Airway epithelial cell (primary cell): ENCODE measurements around the gene HSPA12A.

DNA sequence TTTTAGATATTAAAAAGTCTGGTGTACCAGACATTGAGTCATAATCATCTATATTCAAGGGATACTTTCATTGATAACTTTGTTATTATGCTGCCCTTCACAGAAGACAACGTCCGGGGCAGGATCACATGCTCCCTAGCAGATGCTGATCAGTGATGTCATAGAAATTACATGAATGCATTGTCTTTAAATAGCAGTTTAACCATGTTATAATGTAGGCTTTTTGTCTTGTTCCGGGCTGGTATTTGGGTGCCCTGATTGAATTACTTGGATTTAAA, 54.0 kb downstream of the VWA2 start:
- RAMPAGE, long total RNA, result no peak

- RAMPAGE, long total RNA, result no peak
These were observed 65.0 kb downstream of the VWA2 start for GRCh38 chr10:114303927-114304522.

DNA sequence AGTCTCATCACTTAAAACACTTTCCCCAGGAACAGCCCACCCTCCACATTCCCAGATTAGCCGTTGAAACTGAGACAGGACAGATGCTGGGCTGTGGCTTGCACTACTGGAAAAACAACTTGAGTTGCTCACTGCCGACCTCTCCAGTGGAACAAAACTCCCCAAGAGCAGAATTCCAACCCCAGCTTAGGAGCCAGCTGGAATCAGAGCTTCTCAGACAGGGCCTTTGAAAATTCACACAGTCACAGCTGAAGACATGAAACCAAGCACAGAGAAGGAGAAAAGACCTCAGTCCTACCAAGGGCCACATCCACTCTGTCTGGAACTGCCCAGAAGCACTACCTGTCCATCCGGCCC, 54.4 kb downstream of the AFAP1L2 start:
- RAMPAGE, long total RNA, result no peak

GRCh38 chr10:114507470-114507999, 103.2 kb upstream of the AFAP1L2 start:
- RAMPAGE, long total RNA, result no peak

DNA sequence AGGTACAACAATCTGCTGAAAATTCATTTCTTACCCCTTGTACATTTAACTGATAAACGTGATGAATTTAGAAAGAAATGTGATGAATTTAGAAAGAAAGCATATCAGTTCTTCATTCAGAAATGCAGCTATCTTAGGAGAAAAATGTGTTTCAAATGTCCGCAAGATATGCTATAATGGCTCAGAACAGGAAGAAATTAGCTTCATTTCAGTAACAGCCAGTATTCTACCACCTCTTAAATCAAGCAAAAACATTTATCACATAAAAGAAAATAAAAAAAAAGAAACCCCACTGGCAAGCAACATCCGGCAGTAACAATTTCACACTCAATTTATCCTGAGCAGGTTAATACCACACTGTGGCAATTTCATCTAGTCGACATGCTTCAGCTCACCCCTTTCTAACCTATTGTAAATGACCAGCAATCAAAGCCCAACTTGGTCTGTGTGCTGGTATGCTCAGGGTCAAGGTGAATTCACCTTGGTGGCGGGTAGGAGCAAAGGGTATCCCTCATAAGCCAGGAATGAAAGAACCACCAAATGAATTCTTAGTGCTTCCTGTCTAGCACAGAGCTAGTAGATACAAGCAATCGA, 109.0 kb upstream of the AFAP1L2 start:
- RAMPAGE, long total RNA, result no peak

- RAMPAGE, long total RNA, result no peak
These were observed 119.9 kb downstream of the ABLIM1 start for GRCh38 chr10:114537937-114538886.

DNA sequence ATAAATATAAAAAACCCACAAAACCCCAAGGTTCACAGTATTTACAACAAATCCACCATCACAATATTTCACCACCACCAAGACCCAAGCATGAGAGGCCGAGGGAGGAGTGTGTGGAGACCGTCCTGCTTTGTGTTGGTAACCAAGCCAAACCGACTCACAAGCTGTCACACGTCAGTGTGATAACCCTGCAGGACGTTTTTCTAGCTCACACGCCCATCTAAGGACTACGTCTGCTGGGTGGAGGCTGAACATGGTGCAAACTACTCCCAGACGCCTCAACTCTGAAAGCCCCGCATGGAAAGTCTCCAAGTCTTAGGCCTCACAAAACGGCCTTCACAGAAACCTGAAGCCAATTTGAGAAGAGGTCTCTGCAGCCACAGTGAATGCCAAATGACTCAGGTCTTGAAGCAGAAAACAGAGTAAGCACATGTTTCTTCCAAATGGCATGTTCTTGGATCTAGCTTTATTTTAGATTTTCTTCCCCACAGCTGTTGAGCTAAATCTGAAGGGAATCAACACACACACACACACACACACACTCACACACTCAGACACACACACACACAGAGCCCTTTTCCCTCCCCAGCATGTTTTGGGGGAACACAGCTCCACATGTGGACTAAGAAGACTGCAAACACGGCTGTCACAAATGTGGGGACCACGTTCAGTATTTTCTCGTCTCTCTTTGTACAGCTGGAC, 116.5 kb downstream of the ABLIM1 start:
- RAMPAGE, long total RNA, result no peak

GRCh38 chr10:114681492-114682085, 23.5 kb upstream of the ABLIM1 start:
- RAMPAGE, long total RNA, result no peak

DNA sequence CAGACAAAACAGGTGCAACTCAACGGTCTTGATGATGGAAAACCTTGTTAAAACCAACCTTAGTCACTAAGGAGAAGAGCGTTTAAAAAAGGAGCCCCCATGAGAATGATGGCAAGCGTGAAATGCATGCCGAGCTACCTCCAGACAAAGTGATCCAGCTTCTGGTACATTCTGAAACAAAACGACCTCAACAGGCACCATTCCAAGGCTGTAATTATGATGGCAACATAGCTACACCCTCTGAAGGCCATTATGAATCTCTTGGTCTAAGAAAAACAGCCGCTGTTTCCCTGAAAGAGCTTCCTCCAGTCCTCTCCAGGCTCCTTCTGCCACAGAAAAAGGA, 49.9 kb upstream of the ABLIM1 start:
- RAMPAGE, long total RNA, result no peak

DNA sequence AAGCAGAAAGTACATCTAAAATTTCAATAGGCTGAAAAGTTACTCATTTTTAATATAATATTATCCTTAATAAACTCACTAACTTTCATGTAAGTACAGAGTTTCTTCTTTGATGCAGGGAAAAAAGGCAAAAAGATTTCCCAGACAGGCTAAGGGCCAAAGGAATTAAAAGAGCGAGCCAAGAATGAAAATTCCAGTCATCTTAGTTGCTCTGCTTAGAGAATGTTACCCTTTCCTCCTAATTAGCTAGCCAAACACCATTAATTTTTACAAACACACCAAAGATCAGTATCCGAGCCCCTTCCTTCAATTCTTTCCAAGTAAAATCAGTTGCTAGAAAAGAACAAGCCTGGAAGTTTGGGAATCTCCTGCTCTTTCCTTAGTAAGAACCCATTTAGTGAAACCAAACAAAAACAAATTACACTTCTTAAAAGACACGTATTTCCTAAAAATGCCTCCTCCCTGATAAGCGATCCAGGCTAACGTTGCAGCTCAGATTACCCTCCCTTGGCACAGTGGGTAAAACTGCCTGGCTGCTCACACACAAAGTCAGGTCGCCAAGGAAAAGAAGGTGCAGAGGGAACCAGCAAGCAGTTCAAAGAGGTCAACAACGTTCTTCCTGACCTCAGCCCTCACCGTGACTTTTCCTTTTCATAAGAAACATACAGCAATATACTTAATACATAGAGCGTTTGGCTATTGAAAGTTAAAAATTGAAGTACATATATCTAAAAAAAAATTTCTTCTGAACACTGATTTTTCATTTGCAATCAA, 57.2 kb upstream of the ABLIM1 start:
- RAMPAGE, long total RNA, result no peak

DNA sequence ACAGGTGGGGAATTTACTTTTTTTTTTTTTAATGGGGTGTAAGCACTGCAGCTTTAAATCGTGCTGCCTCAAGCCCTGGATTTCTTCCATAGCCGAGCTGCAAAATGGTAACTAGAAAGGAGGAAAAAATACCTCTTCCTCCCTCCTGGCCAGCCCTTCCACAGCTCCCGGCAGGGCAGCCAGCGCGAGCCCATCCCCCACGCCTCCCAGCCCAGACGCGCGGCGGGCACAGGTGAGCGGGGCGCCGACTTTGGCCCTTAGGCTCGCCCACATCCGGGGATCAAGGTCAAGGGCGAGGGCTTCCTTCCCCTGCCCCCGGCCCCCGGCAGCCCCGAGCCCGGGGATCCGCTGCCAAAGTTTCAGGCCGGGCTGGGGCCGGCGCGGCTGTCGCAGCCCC, 54.0 kb upstream of the FHIP2A start:
- RAMPAGE, long total RNA, result no peak

GRCh38 chr10:116271837-116272488, 1.0 kb downstream of the GFRA1 start:
- RAMPAGE, long total RNA, result no peak

GRCh38 chr10:116274763-116275135, 1.7 kb upstream of the GFRA1 start:
- RAMPAGE, long total RNA, result no peak

DNA sequence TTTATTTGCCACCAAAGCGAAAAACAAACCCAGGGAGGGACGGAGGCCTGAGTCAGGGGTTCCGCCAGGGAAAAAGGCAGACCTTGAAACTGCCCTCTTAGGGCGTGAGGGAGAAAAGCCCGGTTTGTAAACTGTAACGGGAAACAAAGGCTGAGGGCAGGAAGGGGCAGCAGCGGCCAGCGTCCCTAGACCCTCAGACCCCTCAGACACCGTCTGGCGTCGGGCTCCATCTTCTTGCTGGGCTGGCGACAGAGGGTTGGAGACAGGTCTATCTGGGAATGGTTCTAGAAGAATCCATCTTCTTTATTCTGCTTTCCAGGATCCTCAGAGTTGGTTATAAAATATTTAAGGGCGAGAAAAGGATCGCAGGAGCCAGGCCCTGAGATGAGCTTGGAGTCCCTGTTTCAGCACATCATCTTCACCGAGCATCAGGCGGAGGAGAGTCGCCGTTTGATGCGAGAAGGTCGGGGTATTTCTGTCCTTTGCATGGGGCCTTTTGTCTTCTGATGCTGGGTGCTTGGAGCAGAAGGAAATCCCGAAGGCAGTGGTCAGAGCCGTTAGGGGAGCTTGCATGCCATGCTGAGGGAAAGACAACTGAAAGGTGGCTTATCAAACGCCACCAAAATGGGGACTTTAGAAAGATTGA, 503 bp downstream of the CCDC172 start:
- RAMPAGE, long total RNA, result no peak

DNA sequence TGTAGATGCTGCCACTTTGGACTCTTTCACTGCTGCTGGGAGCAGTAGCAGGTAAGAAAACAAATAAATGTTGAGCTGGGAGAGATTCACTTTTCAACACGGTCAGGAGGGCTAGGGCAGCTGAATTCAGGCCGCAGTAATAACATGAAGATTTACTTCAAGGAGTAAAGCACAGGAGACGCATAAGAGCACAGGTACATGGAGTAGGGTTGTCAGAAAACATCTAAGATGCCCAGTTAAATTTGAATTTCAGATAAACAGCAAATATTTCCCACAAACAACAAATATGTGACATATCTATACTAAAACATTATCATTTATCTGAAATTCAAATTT, 325 bp downstream of the PNLIP start:
- RAMPAGE, long total RNA, result no peak

DNA sequence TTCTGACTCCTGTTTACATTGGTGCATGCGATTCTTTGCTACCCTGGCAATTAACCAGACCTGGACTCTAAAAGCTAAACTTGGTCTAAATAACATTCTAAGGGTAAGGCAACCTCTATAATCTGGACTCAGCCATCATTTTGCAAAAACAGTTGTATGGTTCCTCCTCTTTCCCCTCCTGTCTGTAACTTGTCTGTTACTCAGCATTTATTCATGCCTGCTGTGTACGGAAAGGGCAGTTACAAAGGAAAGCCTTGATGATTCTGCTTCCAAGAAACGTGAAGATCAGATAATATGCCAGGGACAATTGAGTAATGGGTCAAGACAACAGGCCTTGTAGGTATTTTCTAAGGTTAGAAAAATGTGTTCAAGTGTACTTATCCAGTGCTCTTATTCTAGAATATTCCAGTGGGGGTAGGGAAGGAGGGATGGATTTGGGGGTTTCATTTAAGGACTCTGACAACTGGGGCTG, 1.8 kb upstream of the C10orf82 start:
- RAMPAGE, long total RNA, result no peak

- RAMPAGE, long total RNA, result no peak
These were observed 28.6 kb upstream of the C10orf82 start for GRCh38 chr10:116698216-116698821.

DNA sequence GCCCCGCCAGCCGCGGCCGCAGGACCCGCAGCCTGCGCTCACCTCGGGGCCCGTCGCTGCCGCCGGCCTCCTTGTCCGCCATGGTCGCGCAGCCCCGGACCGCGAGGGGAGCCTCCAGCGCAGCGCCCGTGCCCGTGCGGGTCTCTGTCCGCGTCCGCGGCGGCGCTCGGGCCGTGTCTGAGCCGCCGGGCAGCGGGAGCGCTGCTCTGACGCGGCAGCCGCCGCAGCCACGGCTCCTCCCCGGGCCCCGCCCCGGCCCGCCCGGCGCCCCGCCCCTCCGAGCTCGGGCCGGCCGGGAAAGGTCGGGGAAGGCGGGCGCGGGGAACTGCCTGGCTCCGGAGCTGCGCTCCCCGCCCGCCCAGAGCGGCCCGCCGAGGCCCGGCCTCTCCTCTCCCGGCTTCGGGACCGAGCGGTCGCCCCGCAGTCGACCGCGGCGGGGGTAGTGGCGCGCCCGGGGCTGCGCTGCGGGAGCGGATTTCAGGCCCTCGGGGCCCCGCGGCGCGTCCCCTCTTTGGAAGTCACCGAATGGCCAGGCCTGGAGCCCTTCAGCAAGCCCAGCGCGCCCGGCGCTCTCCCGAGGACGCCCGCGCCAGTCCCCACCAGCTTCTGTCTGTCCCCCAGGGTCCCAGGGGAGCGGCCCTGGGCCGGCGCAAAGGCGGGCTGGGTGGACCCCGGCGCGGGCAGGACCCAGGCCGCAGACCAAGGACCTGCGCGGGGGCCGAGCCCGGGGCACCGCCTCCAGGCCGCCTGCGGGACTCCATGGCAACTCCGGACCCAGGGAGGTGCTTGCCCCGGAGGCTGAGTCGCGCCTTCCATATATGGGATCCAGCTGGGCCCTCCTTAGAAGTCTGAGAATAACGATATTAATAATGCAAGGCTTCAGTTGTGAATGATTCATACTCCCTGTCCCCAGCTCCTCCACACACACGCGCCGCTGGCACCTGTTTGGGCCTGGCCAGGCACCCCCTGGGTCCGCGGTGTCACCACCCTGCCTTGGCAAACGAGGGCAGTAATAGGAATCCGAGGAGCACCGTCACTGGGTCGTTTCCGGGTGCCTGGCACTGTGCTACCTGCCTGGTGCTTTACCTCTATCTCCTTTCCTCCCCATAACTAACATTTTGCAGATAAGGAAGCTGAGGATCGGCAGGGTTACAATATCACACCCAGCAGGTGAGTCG, at the start of gene HSPA12A:
Gene HSPA12A (minus strand): TSS at position 179 of the 1,178 bp plus-strand sequence.
- RAMPAGE, long total RNA, result no peak

GRCh38 chr10:117138744-117138946, 575 bp upstream of the VAX1 start:
- RAMPAGE, long total RNA, result no peak

DNA sequence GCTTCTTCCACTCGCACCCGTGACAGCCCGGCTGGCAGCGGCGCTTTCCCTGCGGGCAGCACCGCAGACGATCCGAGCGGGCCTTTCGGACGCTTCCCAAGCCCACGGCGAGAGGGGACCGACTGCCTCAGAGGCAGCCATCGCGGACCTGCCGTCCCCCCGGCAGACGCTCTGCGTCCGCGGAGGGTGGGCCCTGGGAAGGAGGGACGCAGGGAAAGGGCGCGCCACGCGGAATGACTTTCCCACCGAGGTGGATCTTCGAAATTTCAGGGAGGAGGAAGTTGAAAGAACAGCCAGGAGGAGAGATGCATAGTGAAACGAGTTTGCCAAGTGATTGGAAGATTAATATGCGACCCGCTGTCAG, 603 bp upstream of the PDZD8 start:
- RAMPAGE, long total RNA, result no peak